Aortic smooth muscle cell (primary cell): Measurements from ENCODE around the genes NTN4 and NEDD1.

DNA sequence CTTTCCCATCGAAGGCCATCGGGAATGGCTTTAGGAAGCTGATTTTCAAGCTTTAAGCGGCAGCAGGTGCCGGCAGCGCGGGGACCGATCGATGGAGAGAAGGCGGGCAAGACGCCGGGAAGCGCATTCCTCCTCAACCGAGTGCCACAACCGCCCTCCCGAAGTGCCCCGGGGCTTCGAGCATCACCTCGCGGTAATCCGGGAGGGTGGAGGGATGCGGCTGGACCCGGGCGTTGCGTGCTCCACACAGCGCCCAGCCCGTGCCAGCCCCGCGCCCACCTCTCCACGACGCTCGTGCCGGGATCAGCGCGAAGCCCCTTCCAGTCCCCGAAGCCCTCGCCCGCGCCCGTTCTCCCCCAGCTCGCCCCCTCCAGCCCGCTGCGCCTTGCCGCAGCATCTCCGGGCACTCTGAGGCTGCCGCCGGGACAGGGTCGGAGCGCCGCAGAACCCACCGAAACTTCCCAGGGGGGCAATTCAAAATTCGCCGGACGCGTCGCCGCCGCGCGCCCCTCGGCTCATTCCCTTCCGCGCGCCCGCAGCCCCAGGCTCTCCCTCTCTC, 3.1 kb downstream of the USP44 start:
- RRBS = 4% methylated on average over 38 of the region's 64 CpGs

DNA sequence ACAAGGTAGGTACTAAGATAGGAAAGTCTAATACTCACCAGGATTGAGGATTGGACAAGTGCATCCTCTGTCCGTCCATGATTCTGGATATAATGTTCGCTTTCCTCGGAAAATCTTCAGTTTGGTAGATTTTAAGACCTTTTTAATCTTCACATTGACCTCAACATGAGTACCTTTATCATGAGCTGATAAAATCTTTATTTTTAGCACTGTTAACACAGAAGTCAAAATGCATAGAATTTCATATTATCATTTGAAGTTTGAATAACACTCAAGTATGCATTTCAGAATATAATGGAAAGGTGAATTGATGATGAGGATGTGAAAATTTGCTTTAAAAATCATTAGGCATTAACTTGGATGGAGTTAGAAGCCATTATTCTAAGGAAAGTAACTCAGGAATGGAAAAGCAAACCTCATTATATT, 114.5 kb upstream of the USP44 start:
- RRBS = no CpG with 5 or more reads among the region's 3 CpGs

GRCh38 chr12:95679682-95680216, 110.8 kb downstream of the NTN4 start:
- RRBS = no CpG with 5 or more reads among the region's 1 CpG

- RRBS = no CpG with 5 or more reads among the region's 11 CpGs
Observed at GRCh38 chr12:95772574-95773173, 17.9 kb downstream of the NTN4 start.

DNA sequence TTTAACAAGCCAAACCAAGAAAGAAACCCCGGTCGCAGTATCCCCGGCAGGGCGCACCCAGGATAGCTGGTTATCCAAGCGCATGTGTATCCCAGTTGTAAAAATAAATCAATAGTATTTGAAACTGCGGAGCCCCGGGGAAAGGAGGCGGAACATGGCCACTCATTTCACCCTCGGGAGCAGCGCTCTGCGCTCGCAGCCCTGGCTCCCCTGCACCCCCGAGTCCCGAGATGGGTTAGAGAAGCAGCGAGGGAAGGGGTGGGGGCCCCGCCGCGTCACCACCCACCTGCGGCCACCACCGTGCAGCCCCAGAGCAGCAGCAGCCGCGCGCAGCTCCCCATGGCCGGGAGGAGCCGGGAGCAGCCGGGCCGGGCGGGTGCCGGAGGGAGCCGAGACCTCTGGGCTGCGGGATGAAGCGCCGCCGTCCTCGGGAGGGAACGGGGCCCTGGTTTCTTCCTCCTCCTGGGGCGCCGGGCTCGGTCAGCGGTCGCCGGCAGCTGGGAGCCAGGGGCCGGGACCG, 535 bp downstream of the NTN4 start:
- RRBS = 2% methylated on average over 13 of the region's 44 CpGs

DNA sequence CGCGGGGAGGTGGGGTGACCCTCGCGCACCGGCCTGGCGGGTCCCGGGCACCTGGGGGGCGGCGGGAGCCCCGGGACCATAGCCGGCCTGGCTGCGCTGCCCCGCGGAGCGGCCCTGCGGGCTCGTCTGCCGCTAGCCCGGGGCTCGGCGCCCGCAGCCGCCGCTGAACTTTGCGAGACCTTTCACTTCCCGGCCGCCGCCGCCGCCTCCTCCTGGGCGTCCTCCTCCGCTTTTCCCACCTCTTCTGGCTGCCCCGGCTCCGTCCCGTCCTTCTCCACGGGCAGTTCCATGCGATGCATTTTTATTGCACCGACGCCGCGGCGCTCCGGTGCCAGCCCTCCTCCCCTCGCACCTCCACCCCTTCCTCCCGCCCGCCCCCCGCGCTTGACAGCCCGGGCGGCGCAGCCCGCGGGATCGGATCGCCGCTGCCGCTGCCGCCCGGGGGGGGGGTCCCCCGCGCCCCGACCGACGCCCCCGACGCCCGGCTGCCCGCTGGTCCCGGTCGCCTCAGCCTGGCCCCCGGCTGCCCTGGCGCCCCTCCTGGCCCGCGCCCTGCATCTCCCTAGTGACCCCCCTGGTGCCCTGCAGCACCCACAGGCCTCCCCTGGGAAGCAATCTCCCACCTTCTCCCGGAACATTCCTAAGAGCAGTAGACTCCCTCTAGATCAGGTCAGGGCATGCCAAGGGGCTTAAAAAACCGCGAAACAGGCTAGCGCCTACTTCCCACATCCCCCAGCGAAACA, at the start of gene NTN4:
NTN4 (minus strand) TSS at position 276 of the 743 bp plus-strand sequence.
- RRBS = 2% methylated on average over 66 of the region's 79 CpGs

GRCh38 chr12:95941931-95942328, 484 bp downstream of the CCDC38 start:
- RRBS = no CpG with 5 or more reads among the region's 5 CpGs

GRCh38 chr12:96093877-96094820, 58.8 kb upstream of the LTA4H start:
- RRBS = no CpG with 5 or more reads among the region's 8 CpGs

DNA sequence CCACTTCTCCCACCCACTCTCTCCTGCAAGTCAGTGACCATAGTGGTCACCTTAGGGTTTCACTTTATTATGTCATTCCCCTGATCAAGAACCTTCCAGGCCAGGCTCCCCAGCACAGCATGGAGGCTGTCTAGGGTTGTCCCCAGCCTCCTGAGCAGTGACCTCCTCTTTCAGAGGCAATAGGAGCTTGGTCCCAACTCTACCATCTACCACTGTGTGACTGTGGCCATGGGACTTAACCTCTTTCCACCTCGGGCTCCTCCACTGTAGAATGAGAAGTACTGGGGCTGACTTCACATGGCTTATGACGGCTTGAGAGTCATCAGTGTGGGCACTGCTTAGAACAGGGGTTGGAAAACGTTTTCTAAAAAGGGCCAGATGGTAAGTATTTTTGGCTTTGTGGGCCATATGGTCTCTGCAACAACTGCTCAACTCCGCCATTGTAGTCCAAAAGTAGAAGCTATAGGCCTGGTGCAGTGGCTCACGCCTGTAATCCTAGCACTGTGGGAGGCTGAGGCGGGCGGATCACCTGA, 69.1 kb upstream of the LTA4H start:
- RRBS = no CpG with 5 or more reads among the region's 7 CpGs

DNA sequence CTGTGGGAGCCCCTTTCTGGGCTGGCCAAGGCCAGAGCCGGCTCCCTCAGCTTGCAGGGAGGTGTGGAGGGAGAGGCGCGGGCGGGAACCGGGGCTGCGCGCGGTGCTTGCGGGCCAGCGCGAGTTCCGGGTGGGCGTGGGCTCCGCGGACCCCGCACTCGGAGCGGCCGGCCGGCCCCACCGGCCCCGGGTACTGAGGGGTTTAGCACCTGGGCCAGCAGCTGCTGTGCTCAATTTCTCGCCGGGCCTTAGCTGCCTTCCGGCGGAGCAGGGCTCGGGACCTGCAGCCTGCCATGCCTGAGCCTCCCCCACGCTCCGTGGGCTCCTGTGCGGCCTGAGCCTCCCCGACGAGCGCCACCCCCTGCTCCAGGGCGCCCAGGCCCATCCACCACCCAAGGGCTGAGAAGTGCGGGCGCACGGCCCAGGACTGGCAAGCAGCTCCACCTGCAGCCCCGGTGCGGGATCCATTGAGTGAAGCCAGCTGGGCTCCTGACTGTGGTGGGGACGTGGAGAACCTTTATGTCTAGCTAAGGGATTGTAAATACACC, 73.5 kb upstream of the LTA4H start:
- RRBS = no CpG with 5 or more reads among the region's 40 CpGs

- RRBS = no CpG with 5 or more reads among the region's 10 CpGs
Observed at GRCh38 chr12:96248456-96248855, 54.3 kb downstream of the ELK3 start.

DNA sequence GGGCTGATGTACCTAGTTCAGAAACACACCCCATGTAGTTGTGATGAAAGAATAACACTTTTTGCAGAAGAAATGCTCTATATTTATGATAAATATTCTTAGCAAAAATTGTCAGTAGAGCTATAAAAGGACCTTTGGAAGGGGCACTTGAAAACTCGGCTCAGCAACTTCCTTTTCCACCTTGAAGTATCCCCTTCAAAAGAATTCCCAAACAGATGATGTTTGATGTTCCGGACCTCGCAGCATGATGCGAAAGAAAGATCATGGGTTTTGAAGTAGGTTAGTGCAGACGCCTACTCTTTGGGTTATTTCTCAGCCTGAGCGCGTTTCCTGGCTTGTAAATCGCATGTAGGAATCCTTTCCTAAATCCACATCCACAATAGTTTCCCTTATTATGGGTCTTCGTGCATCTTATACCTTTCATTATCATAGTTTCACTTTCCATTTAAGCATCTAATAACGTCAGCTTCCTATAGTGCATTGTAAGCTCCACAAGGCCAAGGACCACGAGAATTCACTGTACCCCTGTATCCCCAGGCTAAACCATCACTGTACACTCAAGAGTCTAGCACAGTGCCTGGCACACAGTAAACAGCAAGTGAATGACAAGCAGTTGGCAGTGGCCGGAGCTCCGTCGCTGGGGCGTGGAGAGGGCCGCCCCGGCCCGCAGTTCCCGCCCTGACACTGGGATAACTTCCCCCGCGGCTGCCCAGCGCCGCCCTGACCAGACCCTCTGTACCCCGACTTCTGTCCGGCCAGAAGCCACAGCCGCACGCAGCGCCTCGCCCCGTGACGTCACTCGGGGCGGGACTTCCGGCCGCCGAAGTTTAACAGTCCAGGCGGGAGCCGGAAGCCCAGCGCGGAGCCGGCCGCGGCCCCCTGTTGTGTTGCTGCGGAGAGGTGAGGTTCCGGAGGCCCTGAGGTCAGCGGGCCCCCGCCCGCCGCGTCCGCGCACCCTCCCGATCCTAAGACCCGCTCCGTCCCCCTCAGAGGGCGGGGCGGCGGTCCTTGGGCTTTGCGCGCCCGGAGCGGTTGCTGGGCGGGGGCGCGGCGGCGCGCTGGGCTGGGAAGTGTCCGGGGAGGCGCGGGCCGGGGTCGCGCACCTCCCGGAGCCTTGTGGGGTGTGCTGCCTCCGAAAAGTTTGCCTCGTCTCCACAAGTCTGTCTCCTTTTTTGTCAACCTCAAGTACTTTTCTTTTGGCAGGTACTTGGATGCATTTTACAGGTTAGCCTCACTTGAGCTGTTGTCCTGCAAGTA, at the start of gene NEDD1:
NEDD1 (plus strand) TSS at position 857 of the 1,257 bp plus-strand sequence.
- RRBS = 1% methylated on average over 42 of the region's 77 CpGs

DNA sequence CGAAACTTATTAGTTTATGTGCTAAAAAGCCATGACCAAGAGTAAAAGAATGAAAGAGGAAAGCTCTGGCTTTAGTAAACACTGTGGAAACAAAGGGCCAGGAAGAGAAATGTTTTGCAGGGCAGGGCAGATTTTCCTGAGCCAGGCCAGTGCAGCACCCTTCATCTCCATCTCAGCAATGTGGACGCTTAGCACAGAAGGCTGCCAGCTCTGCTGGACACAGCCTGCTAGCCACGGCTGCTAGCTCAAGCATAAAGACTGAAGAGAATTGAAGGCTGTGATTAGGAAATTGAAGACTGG, 235.9 kb downstream of the NEDD1 start:
- RRBS = no CpG with 5 or more reads among the region's 3 CpGs

- RRBS = no CpG with 5 or more reads among the region's 20 CpGs
Observed at GRCh38 chr12:97274925-97276091, 368.3 kb downstream of the NEDD1 start.

GRCh38 chr12:97556134-97556933, 649.3 kb downstream of the NEDD1 start:
- RRBS = no CpG with 5 or more reads among the region's 7 CpGs

DNA sequence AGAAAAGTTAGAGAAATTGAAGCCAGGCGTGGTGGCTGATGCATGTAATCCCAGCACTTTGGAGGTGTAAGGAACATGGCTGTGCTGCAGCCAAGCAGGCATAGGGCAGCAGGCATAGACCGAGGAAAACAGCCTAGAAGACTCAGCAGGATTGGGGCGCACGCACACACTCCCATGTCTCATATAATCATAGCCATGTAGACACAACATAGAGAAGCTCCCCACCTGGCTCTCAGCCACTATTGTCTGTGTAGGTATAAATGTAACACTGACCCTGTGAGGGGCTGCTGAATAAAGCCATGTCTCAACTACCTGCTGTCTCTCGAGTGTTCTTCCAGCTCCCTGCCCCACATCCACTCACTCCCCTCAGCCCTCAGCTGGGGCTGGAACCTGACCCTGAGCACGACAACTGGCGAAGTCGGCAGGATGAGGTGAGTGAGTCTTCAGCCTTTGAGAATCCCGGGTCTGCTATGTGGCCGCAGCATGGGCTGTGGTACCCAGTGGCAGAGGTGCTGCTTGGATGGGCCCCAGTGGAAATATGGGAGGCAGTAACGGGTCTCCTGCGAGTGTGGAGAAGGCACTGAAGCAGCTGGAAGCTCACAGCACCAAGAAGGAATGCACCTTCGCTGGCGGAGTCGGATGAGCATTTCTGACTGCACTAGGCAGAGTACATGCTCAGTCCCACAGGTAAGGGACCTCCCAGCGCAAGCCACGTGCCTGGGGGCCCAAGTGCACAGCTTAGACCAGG, 95.7 kb upstream of the TMPO start:
- RRBS = no CpG with 5 or more reads among the region's 17 CpGs

- RRBS = no CpG with 5 or more reads among the region's 5 CpGs
Observed at GRCh38 chr12:98490242-98490858, 25.0 kb upstream of the TMPO start.

GRCh38 chr12:98603362-98604042, 10.0 kb downstream of the SLC25A3 start:
- RRBS = no CpG with 5 or more reads among the region's 11 CpGs

GRCh38 chr12:99059784-99060247, 414.7 kb downstream of the APAF1 start:
- RRBS = no CpG with 5 or more reads among the region's 6 CpGs

GRCh38 chr12:99238088-99238420, 409.5 kb upstream of the GARIN6 start:
- RRBS = no CpG with 5 or more reads among the region's 5 CpGs